ENCODE results near the gene JAZF1.

- RRBS: 96% methylated on average over 12 of the region's 29 CpGs
Observed at GRCh38 chr7:27129016-27129832, 1.3 kb downstream of the HOXA4 start.

- RRBS: no CpG with 5 or more reads among the region's 8 CpGs
Observed at GRCh38 chr7:27161779-27161958, 3.7 kb downstream of the HOXA9 start.

DNA sequence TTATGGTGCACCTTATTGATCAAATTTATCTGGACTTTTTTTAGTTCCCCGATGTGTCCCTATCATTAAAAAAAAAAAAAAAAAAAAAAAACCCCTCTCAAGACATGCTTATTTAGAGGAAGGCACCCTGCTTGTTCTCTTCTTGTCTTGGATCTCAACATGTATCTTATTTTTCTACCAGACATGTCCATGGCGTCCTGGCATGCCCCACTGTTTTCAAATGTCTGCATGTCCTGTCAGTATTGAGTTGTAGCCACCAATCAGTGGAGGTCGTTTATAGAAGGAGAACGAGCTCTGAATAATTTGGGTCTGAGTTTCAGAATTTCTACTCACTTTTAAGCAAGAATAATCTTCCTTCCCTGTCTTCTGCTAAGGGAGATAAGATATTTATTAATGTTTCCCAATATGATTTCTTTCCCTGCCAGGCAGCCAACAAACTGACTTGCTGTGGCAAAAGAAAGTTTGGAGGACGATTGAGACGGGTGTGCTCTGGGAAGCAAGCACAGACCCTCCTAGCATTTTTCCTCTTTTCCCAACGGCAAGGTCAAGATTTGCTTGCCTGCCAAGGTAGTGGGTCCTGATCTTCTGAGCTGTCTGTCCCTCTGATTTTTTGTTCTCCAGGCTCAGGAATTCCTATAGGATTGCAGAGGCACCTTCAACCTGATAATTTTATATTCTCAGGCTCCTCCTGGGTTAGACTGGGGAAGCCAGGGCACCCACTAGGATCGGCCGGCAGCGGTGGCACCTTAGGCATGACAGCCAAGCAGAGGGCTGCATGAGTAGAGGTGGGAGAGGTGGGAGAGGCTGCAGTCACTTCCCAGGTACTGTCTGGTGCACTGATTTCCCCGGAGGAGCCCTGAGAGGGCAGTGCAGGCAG, 3.1 kb upstream of the HOXA13 start:
- RRBS: no CpG with 5 or more reads among the region's 11 CpGs

- RRBS: 4% methylated on average over 30 of the region's 56 CpGs
Observed at GRCh38 chr7:27239461-27240336, 2.9 kb upstream of the EVX1 start.

DNA sequence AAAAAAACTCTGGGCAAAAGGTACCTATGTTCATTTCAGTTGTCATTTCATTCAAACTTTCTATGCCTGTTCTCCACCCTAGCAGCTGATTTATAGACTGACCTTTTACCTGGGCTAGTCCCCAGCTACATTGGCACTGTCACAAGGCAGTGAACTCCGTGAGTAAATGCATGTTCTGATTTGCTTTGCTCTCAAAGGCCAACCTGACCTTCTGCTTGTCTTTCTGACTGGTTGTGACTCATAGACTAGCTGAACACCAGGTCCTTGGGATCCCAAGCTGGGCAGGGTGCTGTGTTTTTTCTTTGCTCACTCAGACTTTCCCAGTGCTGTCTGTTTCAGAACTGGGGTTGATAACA, 34.9 kb downstream of the EVX1 start:
- RRBS: no CpG with 5 or more reads among the region's 1 CpG

- RRBS: no CpG with 5 or more reads among the region's 8 CpGs
Observed at GRCh38 chr7:27364164-27364867, 121.7 kb downstream of the EVX1 start.

DNA sequence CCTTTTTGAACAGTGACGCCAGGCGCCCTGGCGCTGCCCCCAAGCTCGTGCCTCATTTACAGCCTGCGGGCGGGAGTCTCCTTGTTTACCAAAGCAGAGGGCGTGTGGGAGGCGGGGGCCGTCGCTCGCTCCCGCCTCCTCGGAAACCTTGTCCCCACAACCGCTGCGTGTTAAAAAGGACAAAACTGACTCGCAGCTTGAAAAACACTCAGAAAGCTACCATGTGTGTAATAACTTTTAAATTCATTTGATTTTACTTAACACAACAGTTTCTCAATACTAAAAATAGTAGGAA, 329 bp upstream of the HIBADH start:
- RRBS: no CpG with 5 or more reads among the region's 16 CpGs

DNA sequence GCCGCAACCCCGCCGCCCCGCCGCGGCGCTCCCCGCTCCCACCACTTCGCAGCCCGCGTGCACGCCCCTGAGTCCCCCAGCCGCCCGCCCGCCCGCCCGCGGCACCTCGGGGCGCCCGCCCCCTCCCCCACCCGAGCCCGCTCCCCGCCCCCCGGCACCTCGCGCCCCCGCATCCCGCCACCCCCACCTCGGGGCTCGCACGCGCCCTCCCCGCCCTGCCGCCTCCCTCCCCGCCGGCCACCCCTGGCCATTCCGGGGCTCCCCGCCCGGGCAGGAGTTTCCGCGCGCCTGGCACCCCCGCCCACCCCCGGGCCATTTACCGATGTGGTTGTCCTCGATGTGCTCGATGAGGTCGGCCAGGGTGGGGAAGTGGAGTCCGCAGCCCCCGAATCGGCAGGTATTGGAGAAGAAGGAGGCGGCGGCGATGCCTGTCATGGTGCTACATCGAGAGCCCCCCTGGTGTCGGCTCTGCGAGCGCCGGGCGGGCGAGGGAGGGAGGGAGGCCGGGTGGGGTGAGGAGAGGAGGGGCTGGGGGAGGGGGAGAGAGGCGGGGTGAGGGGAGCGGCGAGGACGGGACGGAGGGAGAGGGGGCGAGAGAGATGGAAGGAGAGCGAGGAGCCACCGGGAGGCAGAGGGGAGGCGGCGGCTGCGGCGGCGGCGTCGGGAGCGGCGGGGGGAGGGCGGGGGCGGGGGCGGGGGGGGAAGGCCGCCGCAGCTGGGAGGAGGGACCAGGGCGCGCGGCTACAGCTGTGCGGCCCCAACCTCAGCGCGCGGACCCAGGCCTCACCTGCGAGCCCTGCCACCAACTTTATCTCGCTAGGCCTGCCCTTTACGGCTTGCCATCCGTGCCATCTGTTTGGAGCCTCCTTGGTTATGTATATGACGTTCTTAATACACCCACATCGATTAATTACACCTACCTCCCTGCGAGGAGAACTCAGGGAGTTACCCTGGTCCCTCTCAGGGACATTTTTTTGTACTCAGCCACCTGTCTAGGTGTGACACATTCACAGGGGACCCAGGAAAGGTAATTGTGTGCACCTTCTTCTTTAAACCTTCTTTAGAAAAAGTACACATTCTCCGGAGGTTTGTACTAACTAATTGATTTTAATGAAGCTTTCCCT, at the start of gene JAZF1:
JAZF1 (minus strand) TSS at position 653 of the 1,124 bp plus-strand sequence.
- RRBS: 9% methylated on average over 22 of the region's 100 CpGs

DNA sequence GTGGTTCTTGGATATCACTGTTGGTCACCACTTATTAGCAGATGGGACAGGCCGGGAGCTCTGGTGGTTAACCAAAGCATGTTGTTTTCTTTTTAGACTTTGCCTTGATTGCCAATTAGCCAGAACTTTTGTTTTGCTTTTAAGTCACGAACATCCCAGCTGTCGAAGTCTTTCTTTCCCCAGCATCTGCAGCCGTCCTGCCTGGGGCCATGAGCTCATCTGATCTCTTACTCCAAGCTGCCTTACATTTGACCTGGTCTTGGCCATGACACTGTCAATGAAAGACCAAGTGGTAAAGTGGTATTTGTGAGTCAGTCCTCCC, 53.9 kb upstream of the CREB5 start:
- RRBS: no CpG with 5 or more reads among the region's 4 CpGs

GRCh38 chr7:28408959-28409221, 3.4 kb upstream of the CREB5 start:
- RRBS: 3% methylated on average over 10 of the region's 24 CpGs

- RRBS: 8% methylated on average over 7 of the region's 34 CpGs
Observed at GRCh38 chr7:28957029-28957409, 1.1 kb downstream of the TRIL start.

- RRBS: no CpG with 5 or more reads among the region's 6 CpGs
Observed at GRCh38 chr7:29035279-29035874, 77.2 kb upstream of the TRIL start.

GRCh38 chr7:29337175-29337536, 142.6 kb downstream of the CHN2 start:
- RRBS: no CpG with 5 or more reads among the region's 5 CpGs

DNA sequence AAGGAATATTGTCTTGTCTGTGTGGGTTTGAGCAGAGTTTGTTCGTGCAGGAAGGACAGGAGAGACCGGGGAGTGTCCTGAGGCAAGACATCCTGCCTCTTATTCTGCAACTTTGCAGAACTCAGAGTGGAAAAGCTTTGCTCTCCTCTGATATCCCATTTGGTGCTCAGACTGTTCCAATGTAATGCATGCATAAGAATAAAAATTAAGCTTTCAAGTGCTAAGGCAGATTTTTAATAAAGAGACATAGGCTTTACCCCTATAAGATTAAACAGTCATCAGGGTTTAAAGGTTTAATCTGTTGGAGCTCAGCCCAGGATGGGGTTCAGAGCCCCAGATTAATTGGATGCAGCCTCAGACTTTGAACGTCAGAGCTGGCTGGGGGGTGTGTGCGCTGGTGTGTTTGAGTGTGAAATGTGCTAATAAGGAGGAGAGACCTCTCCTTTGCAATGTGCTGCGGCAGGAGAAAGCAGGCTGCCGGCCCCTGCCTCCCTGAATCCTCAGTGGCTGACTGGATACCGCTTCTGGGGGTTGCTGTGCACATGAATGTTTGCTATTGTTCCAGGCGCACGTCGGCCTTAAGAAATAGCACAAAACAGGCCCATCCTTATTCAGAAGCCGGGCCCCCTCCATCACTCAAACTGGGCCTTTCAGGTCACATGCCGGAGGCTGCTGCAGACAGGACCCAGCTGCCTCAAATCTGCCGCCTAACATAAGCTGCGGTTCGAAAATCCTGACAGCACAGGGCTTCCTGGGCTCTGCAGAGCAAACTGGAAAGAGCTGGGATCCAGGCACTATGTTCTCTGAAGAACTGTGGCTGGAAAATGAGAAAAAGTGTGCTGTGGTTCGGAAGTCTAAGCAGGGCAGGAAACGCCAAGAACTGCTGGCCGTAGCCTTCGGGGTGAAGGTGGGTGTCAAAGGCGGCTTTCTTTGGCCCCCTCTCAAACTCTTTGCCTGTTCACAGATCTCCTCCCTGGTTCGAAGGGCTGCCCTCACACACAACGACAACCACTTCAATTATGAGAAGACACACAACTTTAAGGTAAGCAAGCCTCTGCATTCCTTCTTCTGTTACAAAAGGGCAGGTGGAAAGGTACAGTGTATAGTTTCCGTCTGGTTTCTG, 84.0 kb upstream of the PRR15 start:
- RRBS: 100% methylated on average over 1 of the region's 23 CpGs

GRCh38 chr7:29484169-29484759, 79.4 kb upstream of the PRR15 start:
- RRBS: no CpG with 5 or more reads among the region's 7 CpGs

DNA sequence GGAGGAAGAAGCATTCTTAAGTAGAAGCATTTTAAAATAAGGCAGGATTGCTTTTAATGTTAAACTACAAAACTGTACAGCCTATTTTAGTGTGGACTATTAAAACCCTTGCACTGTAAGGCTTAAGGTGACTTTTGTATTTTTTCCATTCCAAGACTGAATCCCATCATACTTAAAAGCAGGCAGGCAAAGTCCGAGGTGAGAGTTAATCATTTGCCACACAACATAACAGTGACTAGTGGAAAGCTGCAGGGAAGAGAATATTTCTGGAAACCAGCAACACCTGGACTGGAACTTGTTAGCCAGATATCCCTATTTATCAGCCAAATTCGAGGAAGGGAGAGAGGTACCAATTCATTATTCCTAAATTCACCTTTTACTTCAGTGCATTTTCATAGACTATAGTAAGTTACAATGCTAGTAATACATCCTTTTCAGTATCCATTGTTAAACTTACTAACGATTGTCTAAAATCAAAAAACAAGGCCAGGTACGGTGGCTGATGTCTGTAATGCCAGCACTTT, 3.6 kb downstream of the PRR15 start:
- RRBS: no CpG with 5 or more reads among the region's 4 CpGs

- RRBS: no CpG with 5 or more reads among the region's 3 CpGs
Observed at GRCh38 chr7:29677315-29677764, 113.7 kb downstream of the PRR15 start.

- RRBS: no CpG with 5 or more reads among the region's 15 CpGs
Observed at GRCh38 chr7:30098280-30098735, 36.5 kb upstream of the MTURN start.

- RRBS: no CpG with 5 or more reads among the region's 4 CpGs
Observed at GRCh38 chr7:30137069-30137528, 2.3 kb downstream of the MTURN start.

GRCh38 chr7:30140015-30140412, 5.2 kb downstream of the MTURN start:
- RRBS: no CpG with 5 or more reads among the region's 4 CpGs

Data from mononuclear cell (primary cell).